Metastatic Lung Carcinoma in the Adrenal Gland (tissue), 1 donor: ENCODE data around the gene GPR33.

GRCh38 chr14:31487808-31488333 is at the start of gene GPR33:
TSS of gene GPR33 (minus strand) at chr14:31488039.
- PRO-cap, result no peak

- PRO-cap, result no peak
Observed at GRCh38 chr14:31927119-31927780, 149.9 kb upstream of the ARHGAP5 start.

DNA sequence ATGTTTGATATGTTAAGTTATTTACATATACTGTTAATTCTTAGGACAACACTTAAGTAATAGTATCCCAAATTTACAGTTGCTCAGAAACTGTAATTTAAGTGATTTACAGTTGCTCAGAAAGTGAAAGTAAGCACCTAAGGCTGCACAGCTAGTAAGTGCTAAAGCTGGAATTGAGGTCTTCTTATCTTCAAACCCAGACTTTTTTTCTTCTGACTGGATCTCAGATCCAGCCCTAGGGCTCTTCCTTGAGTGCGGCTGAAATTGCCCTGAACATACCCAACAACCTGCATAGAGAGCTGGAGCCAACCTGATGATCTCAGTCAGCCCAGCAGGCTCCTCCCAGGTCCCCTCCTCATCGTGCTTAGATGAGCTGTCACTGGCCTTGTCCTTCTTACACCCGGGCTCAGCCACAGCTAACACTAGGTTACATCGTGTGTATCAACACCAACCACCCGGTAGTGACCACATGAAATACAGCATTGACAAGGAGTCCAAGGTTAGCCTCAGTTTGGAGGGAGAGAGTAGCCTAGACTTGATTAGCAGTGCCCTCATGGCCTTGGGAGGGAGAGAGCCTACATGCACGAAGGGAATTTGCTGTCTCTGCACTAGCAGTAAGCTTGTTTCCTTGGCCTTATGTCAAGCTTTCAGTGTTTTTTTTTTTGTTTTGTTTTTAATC is 111.1 kb upstream of the ARHGAP5 start:
- PRO-cap, result no peak

DNA sequence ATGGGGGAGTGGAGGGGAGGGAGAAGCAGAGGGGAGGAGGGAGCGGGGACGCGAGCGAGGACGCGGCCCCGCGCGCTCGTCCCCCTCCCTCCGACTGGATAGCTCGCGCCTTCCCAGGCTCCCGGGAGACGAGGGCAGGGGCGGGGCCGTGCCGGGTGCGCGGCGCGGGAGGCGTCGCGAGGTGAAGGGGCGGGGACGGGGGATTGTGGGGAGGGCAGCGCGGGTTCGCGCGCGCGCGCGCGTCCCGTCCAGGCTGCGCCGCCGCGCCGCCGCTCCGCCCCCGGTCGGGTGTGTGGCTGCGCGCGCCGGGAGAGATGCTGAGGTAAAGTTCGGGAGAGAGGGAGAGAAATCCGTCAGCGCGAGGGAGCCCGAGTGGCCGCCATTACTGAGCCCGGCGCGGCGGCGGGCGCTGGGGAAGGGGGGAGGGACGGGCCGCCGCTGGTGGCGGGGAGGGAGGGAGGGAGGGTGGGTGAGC is 335 bp upstream of the ARHGAP5 start:
- PRO-cap, result bidirectional peak, plus-strand start at position 28 of the sequence, minus-strand start outside the sequence; bidirectional peak, plus-strand start at position 347 of the sequence, minus-strand start at position 96 of the sequence

DNA sequence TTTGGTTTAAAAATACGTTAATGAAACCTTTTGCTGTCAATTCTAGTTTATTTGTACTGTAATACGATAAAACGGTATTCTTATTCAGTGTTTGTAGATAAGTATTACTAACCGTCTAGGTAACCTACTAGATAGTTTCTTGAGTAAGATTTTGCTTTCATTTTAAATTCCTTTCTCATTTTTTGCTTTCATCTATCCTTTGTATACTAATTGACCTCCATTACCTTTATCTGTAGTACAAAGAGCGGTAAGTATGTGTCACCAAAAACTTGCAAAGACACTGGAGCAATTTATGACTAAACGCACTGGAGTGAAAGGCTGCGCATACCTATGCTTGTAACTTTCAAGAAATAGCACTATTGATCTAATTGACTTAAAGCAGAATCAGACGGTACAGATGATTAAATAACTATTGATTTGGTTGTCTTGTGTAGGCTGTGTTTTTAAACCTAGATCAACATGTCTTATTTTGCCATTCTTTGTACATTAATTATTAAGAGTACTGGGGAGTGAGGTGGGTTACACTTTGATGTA is 1.8 kb downstream of the ARHGAP5 start:
- PRO-cap, result no peak

- PRO-cap, result no peak
Observed at GRCh38 chr14:32107321-32108493, 30.6 kb downstream of the ARHGAP5 start.

DNA sequence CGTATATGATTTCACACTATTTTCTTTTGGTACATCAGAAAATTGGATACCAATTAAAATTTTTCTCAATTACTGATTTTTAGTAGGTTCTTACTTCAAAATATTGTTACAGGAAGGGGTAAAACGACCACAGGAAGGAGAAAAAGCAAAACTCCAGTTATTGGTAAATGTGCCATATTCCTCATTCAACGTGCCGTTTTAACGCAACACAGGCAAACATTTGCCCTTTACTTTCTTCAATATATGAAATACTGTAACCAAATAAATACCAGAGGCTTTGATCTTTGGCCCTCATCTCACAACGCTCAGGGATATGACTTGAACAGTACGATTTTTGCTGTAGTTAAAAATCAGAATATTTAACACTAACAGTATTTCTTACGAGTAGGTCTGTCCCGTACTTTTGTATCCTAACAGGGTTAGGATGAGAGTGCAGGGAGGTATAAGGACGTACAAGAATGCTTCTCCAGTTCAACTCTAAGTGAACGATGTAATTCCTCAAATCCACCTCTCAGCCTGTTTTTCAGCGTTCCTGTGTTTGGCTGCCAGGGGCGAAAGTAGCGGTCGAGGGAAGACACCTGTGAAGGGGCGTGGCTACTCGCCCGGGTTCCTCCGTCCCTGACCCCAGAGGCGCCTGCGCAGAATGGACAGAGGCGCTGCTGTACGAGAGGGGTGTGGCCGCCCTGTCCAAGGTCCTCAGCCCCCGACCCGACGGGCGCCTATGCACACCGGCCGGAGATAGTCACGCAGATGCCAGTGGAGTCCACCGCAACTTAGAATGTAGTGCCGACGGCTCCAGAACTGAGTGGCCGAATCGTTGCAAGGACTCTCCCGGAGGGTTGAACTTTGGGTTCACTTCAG is 123.8 kb downstream of the ARHGAP5 start:
- PRO-cap, result bidirectional peak, plus-strand start at position 650 of the sequence, minus-strand start at position 547 of the sequence

DNA sequence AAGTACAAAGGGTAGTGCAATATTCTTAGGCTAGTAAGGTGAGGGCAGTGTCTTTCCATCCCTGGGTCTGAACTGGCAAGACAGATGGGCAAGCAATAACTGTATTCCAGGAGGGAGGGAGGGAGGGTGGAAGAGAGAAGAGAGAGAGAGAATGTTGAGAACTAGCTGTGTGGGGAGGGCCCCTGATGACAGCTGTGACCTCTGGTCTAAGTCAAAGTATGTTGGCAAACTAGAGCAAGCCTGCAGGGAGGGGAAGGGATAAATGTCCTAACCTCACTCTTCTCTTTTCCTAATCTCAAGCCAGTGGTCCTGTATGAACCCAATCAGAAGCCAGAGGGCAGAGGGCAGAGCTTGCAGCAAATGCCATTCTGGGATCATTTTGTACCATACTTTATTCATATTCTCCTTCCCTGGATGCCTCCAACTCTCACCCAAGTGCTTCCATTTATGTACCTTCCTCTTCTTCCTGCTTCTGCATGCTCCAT is 75.8 kb downstream of the AKAP6 start:
- PRO-cap, result no peak

GRCh38 chr14:32407068-32407537 is 78.0 kb downstream of the AKAP6 start:
- PRO-cap, result no peak

DNA sequence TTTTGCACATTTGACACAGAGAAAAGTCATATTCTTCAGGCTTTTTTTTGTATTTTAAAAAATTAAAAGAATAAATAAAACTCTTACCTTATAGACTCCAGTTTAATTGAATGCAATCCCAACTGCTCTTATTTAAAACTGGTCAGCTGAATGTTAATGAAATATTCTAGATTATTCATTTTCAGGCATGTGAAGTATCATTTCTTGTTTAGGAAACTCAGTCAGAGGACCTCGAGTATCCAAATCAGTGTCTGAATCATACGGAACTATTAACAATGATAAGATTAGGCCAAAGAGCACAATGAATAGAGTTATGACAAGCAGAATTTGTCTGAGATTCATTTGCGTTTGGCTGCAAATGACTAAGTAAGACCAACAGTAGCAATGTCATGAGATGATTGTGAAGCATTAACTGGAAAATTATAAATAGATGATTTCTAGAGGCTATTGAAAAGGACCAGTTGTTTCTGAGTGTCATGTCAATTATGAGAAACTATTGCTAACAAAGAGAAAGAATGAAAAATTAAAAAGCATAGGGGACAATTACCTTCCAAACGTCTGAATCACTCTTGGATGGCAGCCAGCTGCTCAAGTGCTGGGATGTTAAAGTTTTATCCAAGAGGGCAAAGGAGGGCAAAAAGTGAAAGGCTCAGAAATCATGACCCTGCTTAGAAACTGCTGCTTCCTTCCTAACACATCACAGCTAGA is 88.8 kb downstream of the AKAP6 start:
- PRO-cap, result no peak

GRCh38 chr14:32454071-32454559 is 125.0 kb downstream of the AKAP6 start:
- PRO-cap, result no peak

GRCh38 chr14:32457541-32457822 is 128.4 kb downstream of the AKAP6 start:
- PRO-cap, result no peak

- PRO-cap, result no peak
Observed at GRCh38 chr14:32572159-32572683, 243.1 kb downstream of the AKAP6 start.

- PRO-cap, result no peak
Observed at GRCh38 chr14:32710443-32710844, 228.2 kb upstream of the NPAS3 start.

- PRO-cap, result no peak
Observed at GRCh38 chr14:32896915-32898040, 41.4 kb upstream of the NPAS3 start.

DNA sequence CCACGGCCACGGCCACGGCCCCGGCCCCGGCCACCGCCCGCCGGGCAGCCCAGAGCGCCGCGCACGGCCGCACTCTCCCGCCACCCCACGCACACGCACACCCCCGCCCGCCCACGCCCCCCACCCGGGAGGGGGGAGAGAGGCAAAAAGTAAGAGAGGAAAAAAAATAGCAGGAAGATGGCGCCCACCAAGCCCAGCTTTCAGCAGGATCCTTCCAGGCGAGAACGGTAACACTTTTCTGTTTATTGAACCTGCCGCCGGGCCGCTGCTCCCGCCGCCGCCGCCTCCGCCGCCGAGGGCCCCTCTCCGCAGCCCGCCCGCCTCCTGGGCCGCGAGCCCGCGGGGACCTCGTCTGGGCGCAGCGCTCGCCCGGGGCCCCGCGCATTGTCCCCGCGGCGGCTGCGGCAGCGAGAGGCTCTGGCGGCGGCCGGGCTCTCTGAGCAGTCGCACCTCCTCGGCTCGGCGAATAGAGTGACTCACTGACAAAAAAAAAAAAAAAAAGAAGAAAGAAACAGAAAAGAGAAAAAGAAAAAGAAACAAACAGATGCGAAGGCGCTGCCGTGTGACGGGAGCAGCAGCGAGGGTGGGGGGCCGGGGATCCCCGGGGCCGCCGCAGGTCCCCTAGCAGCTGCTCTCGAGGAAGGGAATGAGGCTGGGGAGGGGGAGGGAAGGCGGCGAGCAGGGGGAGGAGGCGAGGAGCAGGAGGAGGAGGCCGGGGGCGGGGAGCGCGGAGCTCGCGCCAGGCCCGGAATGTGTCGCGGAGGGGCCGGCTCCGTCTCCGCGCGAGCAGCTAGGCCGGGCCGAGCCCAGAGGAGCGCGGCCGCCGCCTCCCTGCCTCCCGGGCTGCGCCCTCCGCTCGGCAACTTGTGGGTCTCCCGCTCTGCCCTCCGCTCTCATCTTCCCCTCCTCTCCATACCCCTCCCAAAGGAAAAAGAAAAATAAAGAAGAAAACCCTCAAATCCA is 742 bp downstream of the NPAS3 start:
- PRO-cap, result unidirectional peak, minus-strand start at position 297 of the sequence

DNA sequence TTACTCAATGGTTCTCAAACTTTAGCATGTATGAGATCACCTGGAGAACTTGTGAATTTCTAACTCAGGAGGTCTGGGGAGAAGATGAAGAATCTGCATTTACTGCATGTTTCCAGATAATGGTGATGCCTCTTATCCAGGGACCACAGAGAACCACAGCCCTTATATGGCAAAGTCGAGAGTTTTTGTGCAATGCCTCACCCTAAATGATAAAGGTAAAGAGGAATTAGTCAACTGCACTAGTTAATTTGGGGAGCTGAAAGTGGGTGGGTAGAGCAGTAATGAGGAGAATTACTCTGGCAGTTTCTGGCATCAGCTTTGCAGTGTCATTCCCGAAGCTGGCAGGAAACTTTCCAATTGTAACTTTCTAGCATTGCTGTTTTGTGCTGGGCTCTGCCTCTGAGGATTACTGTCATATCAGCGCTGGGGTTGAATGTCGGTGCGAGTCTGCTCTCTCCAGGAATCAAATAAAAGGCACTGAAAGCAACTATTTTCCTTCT is 10.3 kb downstream of the EGLN3 start:
- PRO-cap, result no peak

GRCh38 chr14:33951320-33951547 is 360 bp upstream of the EGLN3 start:
- PRO-cap, result no peak

GRCh38 chr14:34331567-34332111 is 130.4 kb downstream of the SPTSSA start:
- PRO-cap, result no peak

GRCh38 chr14:34520594-34521154 is 18.8 kb downstream of the EAPP start:
- PRO-cap, result no peak